ENCODE results near the gene FTSJ3.

DNA sequence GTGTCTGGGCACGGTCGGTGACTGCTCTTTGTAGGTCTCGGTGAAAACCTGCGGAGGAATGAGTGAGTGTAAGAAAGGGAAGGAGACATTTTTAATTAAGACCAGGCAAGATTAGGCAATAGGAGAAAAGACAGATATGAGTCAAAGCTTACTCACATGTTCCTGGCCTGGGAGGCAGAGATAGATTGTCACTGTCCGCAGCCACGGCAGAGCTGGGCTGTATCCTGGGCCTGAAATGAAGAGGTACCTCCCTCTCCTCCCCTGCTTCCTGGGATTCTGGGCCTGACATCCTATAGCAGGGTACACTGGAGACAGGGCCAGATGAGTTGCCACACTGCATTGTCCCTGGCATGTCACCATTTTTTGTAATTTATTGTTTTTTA lies 14.7 kb upstream of the CYB561 start:
- PRO-cap, 3 experiments, result no peak in any of the 3 experiments
- RAMPAGE, long total RNA, result no peak

DNA sequence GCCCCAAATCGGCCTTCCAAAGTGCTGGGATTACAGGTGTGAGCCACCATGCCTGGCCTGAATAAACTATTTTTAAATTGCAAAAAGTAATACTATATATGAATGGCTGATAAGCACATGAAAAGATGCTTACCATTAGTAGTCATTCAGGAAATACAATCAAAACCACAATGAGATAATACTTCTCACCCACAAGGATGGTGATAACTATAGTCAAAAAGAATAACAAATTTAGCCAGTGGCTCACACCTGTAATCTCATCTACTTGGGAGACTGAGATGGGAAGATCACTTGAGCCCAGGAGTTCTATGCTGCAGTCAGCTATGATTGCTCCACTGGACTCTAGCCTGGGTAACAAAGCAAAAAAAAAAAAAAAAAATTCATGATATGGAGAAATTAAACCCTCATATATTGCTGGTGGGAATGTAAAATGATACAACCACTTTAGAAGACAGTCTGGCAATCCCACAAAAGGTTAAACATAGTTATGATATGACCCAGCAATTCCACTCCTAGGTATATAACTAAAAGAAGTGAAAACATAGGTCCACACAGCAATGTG lies 2.3 kb upstream of the TACO1 start:
- PRO-cap, 3 experiments, result no peak in any of the 3 experiments
- RAMPAGE, long total RNA, result no peak

- PRO-cap, 3 experiments, result no peak in any of the 3 experiments
- RAMPAGE, long total RNA, result no peak
These were observed 27.6 kb downstream of the LIMD2 start for GRCh38 chr17:63672296-63672806.

DNA sequence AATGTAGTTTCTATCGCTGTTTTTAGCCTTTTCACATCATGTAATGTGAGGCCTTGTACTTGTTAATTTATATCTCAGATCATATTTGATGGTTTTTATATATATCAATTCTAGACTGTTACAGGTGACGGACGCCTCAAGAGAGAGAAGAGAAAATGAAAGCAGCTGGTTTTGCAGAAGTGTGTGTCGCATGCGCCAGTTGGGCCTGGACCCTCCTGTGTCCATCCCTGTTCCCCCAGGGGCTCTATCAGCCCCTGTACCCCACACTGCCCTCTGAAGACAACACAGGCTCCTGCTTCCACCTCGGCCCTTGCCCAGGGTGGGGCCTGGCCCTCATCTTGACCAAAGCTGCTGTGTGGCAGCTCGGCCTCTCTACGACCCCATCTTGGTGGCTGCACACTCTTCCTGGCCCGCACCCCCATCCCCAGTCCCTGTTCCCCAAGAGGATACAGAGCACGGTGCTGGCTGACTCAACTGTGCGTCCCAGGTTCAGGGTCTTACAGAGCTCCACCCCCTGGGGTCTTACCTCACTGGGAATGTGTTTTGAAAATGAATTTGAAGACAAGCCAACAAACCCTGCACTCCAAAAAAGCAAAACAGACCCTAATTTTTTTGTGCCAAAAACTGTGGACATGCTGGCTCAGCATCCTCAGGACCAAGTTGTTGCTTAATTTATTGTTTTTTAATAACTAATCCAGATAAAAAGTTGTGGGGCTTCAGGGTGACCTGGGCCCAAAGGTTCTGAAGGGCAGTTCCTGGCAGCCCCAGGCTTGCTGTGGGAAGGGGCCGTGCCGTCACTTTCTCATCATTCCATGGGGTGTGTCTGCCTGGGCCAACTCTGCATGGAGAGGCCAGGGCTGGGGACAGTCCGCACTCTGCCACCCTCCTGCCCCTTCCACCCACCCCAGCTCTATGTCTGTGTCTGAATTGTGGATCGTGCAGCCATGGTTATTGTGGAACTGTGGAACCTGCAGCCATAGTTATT lies 4.4 kb downstream of the LIMD2 start:
- PRO-cap, 3 experiments, result no peak in any of the 3 experiments
- RAMPAGE, long total RNA, result no peak

DNA sequence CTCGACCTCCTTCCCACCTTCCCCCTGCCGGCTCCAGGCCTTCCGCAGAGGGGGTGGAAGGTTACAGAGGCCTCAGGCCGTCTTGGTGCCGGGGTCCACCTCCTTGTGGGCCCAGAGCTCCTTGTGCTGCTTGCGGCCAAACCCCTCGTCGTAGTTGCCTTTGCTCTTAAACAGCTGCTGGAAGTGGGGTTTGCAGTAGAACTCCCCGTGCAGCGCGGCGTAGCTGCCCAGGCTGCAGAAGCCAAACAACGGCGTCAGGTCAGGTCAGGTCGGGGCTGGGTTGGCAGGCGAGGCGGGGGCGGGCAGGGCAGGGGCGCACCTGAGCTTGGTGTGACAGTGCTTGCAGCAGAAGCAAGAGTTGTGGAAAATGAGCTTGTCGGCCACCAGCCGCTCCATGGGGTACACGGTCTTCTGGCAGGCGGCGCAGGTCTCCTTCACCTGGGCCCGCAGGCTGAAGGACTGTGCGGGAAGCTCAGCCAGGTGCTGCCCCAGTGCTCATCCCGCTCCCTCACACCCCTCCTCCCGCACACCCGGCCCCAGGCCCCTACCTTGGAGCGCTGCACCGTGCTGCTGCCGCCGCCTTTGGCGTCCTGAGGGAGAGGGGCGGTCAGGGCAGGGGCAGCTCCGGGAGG lies 1.3 kb downstream of the LIMD2 start:
- PRO-cap, 3 experiments, result no peak in any of the 3 experiments
- RAMPAGE, long total RNA, result no peak

DNA sequence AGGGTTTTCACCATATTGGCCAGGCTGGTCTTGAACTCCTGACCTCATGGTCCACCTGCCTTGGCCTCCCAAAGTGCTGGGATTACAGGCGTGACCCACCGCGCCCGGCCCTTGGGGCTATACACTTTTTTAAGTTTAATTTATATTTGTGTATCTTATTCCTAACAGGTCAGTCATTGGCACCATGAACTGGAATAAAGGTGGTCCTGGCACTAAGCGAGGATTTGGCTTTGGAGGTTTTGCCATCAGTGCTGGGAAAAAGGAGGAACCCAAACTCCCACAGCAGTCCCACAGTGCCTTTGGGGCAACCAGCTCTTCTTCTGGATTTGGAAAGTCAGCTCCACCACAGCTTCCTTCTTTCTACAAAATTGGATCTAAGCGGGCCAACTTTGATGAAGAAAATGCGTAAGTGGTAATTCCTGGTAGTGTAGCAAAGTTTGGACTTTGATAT lies 12.9 kb downstream of the DDX42 start:
- PRO-cap, 3 experiments, result no peak in any of the 3 experiments
- RAMPAGE, long total RNA, result no peak

- PRO-cap, 3 experiments, result no peak in any of the 3 experiments
- RAMPAGE, long total RNA, result no peak
These were observed 5.3 kb upstream of the PSMC5 start for GRCh38 chr17:63821961-63822220.

DNA sequence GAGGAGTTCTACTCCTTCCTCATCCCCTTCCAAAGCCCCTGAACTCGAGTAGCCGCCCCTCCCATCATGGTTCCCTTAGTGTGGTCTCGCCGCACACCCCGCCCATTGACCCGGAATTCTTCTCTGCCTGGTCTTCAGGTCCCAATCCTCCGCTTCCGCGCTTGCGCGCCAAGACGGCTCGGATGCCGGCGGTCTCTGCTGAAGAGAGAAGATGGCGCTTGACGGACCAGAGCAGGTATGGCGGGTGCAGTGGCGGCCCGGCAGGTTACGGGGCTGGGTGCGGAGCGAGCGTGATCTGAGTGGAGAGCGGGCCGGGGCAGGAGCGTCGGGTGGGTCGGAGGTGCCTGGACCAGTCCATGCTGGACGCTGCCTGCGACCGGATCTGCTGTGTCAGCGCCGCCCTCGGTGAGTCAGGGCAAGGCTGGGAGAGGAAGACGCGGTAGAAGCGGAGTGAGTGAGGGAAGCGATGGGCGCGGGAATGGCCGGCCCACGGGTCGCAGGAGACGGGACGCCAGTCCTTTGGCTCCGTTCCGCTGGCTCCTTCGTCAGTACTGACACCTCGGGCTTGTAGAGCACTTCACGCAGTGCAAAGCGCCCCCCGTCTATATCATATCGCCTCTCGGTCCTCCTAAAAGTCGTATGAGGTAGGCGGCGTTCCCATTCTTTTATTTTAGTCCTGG lies at the start of gene FTSJ3:
FTSJ3 (minus strand) TSS at position 384 of the 680 bp plus-strand sequence.
- PRO-cap, 3 experiments, result peak in 3 of 3 experiments; most common plus-strand start position 442 of the sequence (in 3); most common minus-strand start position 384 of the sequence (in 1)
- RAMPAGE, long total RNA, result no peak

DNA sequence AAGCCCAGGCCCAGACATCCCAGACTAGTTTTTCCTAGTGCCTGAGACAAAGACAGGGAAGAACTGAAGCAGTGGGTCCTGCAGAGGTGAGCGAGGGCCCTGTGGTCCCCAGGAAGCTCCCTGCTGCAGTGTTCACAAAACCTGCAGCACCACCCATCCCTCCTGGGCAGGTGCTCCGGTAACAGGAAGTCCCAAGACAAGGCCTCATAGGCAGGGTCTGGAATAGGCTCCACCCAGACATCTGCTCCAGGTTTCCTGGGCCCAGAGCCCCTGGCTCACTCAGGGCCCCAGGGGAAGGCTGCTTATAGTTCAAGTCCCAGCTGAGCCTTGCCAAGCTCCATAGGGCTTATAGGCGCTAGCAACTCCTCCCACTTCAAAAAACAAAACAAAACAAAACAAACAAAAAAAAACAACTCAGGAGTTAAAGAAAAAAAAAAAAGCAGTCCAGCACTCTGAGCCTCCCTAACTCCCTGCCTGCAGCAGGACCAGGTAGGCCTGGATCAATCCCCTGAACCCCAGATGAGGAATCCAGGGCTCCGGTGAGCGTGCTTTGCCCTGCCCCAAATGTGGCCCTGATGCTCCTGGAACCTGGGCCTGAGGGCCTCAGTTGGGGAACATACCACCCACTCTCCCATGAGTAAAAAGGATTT lies 3.2 kb downstream of the SMARCD2 start:
- PRO-cap, 3 experiments, result peak in 1 of 3 experiments; most common plus-strand start position 450 of the sequence (in 1); most common minus-strand start position 130 of the sequence (in 1)
- RAMPAGE, long total RNA, result no peak

DNA sequence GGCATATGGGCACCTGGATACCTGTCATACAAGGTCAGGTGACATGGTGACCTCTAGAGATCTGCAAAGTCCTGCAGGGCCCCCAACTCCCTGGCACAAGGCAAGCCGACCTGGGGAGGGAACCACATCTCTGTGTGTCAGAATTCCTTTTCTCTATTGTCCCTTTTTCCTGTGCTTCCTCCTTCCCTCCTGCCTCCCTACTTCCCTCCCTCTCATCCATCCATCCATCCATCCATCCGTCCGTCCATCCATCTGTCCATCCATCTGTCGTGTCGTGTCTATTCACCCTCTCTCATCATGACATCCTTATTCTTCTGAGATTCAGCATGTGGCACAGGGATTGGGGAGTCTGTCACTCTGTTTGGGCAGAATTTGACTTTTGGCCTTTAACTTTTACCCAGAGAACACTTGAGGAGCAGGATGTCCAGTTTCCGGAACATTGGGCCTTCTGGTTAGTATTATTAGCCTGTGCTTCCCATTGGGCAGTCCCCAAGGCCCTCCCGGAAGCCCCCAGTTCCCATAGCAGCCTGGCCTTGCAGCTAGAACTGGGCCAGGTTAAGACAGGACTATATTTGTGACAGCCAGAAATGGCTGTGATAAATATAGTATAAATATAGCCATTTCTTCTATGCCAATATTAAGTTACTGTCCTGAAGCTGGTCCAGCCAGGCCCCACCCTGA lies 9.7 kb downstream of the SCN4A start:
- PRO-cap, 3 experiments, result no peak in any of the 3 experiments
- RAMPAGE, long total RNA, result no peak

GRCh38 chr17:63998822-63999241 lies 681 bp downstream of the PRR29 start:
- PRO-cap, 3 experiments, result no peak in any of the 3 experiments
- RAMPAGE, long total RNA, result no peak

- PRO-cap, 3 experiments, result no peak in any of the 3 experiments
- RAMPAGE, long total RNA, result no peak
These were observed 9.9 kb downstream of the PRR29 start for GRCh38 chr17:64007972-64008443.

- PRO-cap, 3 experiments, result no peak in any of the 3 experiments
- RAMPAGE, long total RNA, result no peak
These were observed 4.0 kb downstream of the ICAM2 start for GRCh38 chr17:64016463-64016903.

GRCh38 chr17:64082831-64083294 lies 47.1 kb downstream of the ERN1 start:
- PRO-cap, 3 experiments, result no peak in any of the 3 experiments
- RAMPAGE, long total RNA, result no peak

DNA sequence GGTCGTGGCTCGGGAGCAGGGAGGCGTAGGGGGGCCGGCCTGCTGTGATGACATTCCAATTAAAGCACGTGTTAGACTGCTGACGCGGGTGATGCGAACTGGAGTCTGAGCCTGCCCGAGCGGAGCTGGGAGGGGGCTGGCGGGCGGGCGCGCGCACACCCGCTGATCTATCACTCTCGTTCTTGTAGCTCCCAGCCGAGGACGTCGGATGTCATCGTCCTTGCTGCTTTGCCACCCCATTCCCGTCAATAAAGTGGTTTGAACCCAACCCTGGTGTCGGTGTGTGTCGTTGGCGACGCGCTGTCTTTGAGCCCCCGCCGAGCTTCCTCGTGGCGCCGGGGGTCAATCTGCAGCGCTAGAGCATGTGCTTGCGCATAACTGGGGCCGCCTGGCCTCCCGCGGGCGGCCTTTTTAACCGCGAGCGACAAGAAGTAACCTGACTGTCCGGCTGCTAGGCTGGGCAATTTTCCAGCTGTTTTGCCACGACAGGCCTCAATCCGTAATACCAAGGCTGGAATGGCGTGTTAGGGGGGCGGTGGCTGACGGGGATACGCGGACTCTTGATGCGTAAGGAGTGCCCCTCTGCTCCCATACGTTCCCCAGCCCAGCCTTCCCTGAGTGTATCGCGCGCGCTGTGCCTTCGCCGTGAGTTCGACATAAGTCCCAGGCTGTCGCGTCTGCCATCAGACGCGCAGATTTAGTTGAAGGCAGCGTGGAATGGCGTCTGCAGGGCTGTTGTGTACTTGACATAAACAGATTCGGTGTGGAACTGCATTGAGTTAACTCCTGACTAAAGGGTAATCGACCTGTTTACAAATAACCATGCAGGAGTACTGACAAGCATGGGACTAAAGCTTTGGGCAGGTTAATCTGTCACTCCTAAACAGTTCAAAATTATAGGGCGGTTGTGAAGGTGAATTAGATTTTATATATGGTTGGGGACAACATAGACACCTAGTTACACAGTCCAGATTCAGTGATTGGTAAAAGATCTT lies 16.4 kb upstream of the ERN1 start:
- PRO-cap, 3 experiments, result peak in 2 of 3 experiments; most common plus-strand start position 118 of the sequence (in 1); most common minus-strand start position 349 of the sequence (in 1)
- RAMPAGE, long total RNA, result no peak

GRCh38 chr17:64147037-64147187 lies 17.0 kb upstream of the ERN1 start:
- PRO-cap, 3 experiments, result no peak in any of the 3 experiments
- RAMPAGE, long total RNA, result no peak

DNA sequence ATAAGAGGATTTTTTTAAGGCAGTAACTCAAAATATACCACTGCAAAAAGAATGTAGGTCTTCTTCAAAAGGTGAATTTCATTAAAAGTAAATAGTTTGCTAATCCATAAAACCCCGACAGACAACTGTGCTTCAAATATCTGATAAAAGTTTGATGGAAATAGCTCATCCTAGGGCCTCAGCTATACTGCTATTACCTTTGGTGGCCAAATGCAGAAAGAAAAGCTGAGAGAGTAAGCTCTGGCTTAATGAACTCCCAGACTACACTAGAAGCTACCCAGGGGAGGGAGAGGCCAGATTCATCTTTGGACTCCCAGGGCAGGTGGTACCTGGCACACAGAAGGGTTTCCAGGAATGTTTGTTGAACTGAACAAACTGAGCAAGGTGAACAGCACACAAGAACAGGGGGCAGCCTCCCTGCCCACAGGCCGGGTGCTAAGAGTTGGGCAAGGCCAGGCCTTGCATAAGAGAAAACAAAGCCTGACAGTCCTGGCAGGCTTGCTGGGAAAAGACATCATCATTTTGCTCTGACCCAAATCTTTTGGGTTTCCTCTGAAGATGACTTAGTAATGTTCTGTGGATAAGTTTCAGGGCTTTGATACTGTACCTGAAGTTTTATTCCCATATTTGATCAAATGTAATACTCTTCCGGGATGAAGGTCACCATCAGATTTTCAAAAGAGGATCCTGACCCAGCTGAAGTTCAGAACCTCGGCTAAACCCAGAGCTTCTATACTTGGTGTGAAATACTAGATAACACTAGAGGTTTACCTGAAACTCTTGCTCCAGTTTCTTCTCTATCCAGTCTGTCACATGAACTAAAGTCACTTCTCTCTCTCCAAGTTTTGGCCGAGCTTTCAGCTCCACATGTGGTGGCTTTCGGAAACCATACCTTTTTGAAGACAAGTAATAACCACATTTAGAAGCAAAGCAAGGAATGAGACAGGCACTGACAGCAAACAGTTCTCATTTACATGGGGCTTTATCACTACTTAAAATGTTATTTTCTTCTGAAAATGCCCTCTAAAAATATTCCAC lies 20.4 kb upstream of the ERN1 start:
- PRO-cap, 3 experiments, result no peak in any of the 3 experiments
- RAMPAGE, long total RNA, result no peak

GRCh38 chr17:64178051-64178757 lies 48.3 kb upstream of the ERN1 start:
- PRO-cap, 3 experiments, result no peak in any of the 3 experiments
- RAMPAGE, long total RNA, result no peak

DNA sequence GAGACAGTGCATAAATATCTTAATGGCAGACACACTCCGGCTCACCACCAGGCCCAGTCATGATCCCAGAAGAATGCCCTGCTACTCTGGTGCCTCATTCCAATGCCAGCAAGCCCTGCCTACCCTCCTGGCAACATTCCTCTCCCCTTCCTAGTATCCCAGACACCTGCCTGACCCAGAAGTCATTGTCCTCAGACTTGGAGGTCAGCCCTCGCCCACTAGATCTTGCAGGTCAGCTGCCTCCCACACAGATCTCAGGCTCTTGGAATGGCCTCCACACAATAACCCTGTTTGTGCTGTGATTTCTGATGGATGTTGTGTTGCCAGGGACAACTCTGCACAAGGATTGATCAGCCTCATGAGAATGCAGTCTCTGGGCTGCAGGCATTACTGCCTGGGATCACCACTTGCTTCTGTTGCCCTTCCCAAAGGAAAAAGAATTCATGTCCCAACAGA lies 1.9 kb upstream of the TEX2 start:
- PRO-cap, 3 experiments, result no peak in any of the 3 experiments
- RAMPAGE, long total RNA, result no peak

GRCh38 chr17:64344070-64344986 lies 46.3 kb downstream of the PECAM1 start:
- PRO-cap, 3 experiments, result no peak in any of the 3 experiments
- RAMPAGE, long total RNA, result no peak